LNCaP clone FGC (cell line): ENCODE data around the genes NDEL1 and MYH10.

GRCh38 chr17:8430899-8431608 is 4.6 kb upstream of the NDEL1 start:
- RRBS, 2 experiments = no CpG with 5 or more reads among the region's 9 CpGs

- RRBS, 2 experiments = under 1 to 1% methylated on average over 12 to 15 of the region's 39 CpGs
Measured at GRCh38 chr17:8435754-8436068, at the start of gene NDEL1. TSS of gene NDEL1 (plus strand) at chr17:8435884.

GRCh38 chr17:8475477-8476339 is 40.0 kb downstream of the NDEL1 start:
- RRBS, 2 experiments = no CpG with 5 or more reads among the region's 24 CpGs

DNA sequence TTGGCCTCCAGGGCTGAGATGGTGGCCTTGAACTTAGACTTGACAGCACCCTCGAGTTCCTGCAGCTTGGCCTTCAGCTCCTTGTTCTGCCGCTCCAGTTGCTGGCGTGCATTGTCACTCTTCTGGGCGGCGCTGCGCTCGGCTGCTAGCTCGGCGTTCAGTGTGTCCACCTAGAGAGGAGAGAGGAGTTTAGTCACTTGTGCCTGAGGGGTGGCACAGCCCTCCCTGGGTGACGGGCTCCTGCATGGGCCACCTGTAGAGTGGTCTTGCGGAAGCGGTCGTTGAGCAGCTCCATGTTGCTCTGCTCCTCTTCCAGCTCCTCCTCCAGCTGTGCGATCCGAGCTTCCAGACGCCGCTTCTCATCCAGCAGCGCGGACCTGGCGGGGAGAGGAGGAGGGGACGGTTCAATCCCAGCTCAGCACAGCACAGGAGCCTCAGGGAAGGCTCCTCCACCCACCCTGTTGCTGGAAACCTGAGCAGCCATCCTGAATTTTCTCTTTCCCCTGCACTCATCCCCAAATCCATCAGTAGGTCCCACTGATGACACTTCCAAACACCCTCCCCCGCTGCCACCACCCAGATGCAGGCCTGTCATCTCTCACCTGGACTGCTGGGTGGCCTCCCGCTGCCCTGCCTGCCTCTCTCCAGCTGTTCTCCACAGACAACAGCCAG is 44.6 kb downstream of the NDEL1 start:
- RRBS, 2 experiments = no CpG with 5 or more reads among the region's 23 CpGs

- RRBS, 2 experiments = under 1% methylated on average over 56 to 57 of the region's 115 CpGs
Measured at GRCh38 chr17:8630519-8631708, at the start of gene MYH10. TSS of gene MYH10 (minus strand) at chr17:8630725.

- RRBS, 2 experiments = no CpG with 5 or more reads among the region's 8 CpGs
Measured at GRCh38 chr17:8707867-8708494, 36.7 kb downstream of the CCDC42 start.

GRCh38 chr17:8798440-8798736 is 777 bp downstream of the MFSD6L start:
- RRBS, 2 experiments = no CpG with 5 or more reads among the region's 8 CpGs

DNA sequence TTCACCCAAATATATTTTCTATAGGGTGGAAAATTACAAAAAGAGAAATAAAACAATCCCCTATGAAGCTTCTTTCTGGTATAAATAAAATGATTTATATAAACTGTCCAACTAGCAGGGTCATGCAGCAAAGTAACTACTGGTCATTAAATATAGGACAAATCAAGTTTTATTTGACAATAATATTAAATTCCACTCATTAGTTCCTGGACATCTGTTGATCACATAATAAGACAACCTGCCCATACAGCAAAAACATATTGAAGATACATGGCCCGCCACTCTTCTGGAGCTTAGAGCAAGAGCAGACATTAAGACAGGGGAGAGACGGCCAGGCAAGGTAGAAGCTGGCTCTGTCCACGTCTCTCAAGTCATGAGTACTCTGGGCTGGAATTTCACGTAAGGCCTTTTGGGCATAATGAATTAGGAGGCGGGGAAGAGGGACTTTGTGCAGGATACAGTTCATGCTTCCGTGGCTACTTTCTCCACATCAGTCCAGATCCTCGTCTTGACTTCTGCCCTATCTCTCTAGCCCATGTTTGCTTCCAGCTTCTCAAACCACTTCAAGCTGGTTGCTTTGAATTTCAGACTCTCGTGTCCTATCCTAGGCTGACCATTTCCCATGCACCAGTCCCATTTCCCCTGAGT is 11.4 kb upstream of the PIK3R6 start:
- RRBS, 2 experiments = no CpG with 5 or more reads among the region's 8 CpGs

GRCh38 chr17:8909834-8910310 is 42.4 kb upstream of the PIK3R6 start:
- RRBS, 2 experiments = no CpG with 5 or more reads among the region's 7 CpGs

GRCh38 chr17:8916485-8916778 is 49.0 kb upstream of the PIK3R6 start:
- RRBS, 2 experiments = no CpG with 5 or more reads among the region's 3 CpGs

DNA sequence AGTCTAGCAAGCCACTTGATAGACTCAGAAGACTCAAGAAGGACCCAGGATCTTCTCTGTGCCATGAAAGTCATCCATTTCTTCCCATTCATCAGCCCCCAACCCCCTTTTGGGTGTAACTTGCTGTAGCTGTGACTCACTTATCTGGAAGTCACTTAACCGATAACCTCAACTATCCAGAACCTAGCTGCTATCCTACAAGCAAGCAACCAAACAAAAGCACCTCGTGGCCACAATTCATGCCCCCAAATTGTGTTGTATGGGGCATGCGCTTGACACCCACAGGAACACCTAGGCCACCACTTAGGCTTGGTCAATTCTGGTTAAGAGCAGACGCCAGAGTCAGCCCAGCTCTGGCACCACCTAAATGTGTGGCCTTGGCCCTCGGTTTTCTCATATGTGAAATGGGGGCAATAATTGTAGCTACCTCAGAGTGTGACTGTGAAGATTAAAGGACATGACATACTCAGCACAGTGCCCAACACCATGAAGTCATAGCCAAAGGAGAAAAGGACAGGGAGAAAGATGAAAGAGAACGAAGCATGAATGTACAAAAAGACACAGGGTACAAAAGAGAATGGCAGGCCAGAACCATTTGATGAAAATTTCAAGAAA is 3.6 kb downstream of the PIK3R5 start:
- RRBS, 2 experiments = no CpG with 5 or more reads among the region's 6 CpGs

GRCh38 chr17:8963487-8964197 is 1.9 kb downstream of the PIK3R5 start:
- RRBS, 2 experiments = no CpG with 5 or more reads among the region's 14 CpGs

GRCh38 chr17:9183820-9184424 is 162.6 kb downstream of the NTN1 start:
- RRBS, 2 experiments = no CpG with 5 or more reads among the region's 8 CpGs

DNA sequence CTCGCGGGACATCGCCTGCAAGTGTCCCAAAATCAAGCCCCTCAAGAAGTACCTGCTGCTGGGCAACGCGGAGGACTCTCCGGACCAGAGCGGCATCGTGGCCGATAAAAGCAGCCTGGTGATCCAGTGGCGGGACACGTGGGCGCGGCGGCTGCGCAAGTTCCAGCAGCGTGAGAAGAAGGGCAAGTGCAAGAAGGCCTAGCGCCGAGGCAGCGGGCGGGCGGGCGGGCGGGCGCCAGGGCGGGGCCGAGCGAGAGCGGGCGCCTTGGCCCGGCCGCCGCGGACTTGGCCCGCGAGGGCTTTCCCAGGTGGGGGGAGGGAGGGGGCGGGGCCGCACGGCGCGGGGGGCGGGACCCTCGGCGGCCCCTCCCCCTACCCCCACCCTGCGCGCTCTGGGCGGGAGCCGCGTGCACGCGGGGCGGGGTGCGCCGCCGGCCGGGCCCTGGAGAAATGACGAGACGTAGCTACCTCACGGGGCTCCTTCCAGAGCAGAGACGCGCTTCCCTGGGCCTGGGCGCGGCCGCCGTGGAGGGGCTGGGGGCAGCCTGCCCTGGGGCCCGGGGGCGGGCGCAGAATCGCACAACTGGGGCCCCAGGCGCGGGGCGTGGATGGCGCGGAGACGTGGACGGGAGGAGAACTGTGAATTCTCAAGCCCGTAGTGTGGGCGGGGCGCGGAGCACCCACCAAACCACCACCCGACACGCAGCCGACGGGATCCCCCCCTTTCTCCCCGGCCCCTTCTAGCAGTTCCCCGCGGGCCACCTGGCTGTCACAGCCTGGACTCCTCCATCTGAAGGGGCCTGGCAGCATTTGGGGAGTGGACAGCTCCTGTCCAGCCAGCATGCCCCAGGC is 218.7 kb downstream of the NTN1 start:
- RRBS, 2 experiments = no CpG with 5 or more reads among the region's 86 CpGs

DNA sequence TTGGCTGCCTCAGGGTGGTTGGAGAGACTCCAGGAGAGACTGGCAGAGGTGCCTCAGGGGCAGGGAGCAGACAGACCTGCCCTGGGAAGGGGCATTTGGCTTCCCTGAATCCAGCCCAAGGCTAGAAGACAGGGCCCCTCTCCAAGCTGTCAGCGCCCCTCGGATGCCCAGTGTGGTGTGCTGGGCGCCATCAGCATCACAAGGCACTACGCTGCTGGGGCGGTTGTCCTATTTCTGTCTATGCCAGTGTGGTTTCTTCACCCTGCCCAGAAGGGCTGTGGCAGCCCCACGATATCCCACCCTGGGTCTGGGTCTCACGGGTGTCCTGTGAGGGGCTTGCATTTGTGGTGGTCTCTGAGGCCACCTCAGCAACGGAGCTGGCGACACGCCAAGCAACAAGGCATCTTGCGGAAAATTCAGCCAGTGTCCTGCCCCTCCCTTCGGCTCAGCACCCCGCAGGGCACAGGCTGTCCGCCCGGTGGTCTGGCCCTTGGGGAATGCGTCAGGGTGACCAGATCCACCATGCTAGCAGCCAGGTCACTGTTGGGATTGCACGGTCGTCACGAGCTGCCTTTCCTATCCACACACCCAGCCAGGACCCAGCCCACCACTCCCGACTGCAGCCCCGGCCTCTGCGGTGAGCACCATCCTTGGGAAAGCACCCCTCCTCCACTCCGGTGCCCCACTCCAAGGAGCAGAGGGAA is 221.0 kb downstream of the NTN1 start:
- RRBS, 2 experiments = 76 to 79% methylated on average over 3 of the region's 23 CpGs

- RRBS, 2 experiments = no CpG with 5 or more reads among the region's 16 CpGs
Measured at GRCh38 chr17:10022218-10022908, 117.3 kb upstream of the RCVRN start.

DNA sequence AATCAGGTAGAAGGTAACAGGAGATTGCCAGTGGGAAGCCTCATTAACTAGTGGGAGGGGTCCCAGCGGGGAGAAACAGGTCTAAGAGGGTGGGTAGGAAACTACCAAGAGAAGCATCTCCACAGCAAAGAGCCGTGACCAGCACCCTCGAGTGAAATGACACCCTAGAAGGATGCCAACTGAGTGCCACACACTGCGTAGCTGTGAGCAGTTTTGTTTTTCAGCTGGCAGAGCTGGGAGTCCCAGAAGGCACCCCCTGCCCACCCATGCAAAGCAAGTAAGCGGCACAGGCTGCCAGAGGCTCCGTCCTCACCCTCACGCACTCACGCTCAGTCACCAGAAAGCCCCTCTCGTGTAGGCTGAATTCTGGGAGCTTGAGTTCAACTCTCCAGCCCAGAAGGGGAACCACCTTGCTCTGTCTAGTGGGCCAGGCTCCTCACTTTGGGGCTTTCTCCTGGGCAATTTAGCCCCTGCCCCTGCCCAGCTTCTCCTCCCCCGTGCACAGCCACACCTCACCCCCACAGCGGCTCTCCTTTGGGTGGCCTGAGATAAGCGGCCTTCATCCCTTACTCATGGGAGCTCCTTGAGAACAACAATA is 146.0 kb downstream of the GAS7 start:
- RRBS, 2 experiments = no CpG with 5 or more reads among the region's 12 CpGs

DNA sequence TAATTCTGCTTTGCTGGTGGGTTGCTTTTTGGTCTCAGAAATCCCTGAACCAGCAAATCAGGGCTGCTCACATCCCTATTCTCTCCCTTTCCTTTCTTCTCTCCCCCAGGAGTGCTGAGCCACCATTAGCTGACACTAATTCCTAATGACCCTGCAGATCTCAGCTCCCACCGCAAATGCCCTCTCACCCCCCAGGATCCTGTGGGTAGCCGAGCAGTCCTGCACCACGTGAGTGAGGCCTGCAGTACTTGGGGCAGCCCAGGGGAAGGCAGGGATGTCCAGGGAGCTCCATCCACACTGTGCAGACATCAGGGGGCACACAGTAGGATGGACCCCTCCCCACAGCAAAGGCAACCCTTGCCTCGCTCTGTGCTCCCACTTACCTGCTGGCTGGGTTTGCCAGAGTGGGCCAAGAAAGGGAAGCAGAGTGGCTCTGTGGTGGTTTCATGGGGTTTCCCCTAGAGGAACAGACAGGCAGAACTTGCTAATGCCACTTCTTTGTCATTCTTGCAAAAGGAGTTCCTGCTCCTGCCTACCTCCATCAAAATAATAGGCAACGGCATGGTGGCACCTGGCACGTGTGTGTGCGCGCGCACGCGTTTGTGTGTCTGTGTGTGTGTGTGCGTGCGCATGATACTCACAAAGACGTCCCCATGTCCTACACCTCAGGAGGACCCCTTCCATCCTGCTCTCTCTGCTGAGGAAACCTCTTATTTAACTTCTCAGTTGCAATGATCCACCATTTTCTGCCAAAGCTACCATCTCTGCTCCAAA is 135.5 kb downstream of the GAS7 start:
- RRBS, 2 experiments = no CpG with 5 or more reads among the region's 14 CpGs

DNA sequence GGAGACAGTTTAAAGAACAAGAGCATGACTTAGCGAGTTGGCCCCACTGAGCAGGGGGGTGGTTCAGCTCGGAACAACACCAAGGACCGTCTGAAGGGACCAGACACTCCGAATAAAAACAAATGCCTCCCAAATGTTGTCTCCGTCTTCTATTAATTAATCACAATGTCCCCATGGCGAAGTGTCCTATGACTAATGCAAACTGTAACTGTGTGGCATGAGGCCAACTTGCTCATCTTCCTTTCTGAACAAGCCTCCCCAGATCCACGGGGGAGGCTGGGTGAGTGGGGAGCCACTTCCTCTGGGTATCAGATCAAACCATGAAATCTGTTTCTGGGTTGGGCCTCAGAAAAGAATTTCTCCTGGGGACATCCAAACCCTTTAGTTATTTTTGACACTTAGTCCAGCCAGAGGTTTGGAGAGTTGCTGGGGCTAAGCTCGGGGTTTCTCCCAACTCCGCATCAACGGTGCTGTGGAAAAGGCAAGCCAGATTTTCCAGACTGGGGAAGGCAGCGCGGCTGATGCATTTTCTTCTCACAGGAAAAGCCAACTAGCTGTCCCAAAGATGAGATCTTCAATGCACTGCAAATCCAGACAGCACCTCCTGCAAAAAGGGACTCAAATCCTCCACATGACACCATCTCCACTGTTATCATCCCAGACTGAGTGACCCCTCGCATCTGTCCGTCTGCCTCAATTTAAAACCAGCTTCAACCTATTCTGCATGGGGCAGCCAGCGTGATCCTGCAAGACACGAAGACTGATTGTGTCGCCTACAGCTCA is 62.3 kb downstream of the GAS7 start:
- RRBS, 2 experiments = no CpG with 5 or more reads among the region's 17 CpGs

DNA sequence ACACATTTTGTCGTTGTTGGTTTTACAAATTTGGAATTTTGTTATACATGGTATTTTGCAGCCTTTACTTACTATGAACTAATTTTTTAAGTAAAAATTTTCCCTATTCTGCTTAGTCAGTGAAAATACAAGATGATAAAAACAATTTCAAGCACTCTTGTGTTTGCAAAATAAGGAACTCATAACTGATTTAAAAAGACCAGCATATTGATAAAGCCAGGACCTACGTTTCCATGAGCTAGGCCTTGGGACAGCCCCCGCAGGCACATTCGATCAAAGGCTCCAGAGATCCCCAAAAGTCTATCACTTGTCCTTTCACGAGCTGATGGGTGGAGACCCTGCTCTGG is 31.8 kb downstream of the GAS7 start:
- RRBS, 2 experiments = no CpG with 5 or more reads among the region's 5 CpGs